AG09319 (cell line): ENCODE measurements around a stretch of chr5.

- RRBS: 1% methylated on average over 21 of the region's 80 CpGs
Measured at GRCh38 chr5:172283953-172285062, 744 bp upstream of the UBTD2 start.

DNA sequence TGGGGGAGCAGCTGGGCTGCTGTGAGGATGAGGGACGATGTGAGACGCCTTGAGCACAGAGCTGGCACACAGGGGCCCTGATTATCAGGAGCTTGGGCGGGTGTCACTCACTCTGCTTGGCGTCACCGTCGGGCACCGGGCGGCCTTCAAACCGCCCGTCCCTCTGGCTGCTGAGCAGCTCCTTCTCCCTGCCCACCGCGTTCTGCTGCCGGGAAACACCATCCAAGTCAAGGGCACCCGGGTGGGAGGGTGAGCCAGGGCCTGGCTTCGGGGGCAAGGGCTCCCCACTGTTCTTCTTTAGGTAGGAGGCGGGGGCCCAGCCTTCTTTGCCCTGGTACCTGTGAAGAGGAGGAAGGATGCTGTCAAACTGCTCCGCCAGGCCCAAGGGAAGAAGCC, 66.7 kb upstream of the UBTD2 start:
- RRBS: 96% methylated on average over 7 of the region's 17 CpGs

DNA sequence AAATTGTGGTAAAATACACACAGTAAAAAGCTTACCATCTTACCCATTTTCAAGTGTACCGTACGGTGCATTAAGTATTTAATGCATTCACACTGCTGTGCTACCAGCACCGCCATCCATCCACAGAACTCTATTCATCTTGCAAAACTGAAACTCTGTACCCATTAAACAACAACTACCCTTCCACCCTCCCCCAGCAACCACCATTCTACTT, 70.1 kb downstream of the SH3PXD2B start:
- RRBS: no CpG with 5 or more reads among the region's 3 CpGs

GRCh38 chr5:172558841-172559514, 82.1 kb upstream of the NEURL1B start:
- RRBS: no CpG with 5 or more reads among the region's 24 CpGs

- RRBS: no CpG with 5 or more reads among the region's 7 CpGs
Measured at GRCh38 chr5:172584728-172585074, 56.4 kb upstream of the NEURL1B start.

DNA sequence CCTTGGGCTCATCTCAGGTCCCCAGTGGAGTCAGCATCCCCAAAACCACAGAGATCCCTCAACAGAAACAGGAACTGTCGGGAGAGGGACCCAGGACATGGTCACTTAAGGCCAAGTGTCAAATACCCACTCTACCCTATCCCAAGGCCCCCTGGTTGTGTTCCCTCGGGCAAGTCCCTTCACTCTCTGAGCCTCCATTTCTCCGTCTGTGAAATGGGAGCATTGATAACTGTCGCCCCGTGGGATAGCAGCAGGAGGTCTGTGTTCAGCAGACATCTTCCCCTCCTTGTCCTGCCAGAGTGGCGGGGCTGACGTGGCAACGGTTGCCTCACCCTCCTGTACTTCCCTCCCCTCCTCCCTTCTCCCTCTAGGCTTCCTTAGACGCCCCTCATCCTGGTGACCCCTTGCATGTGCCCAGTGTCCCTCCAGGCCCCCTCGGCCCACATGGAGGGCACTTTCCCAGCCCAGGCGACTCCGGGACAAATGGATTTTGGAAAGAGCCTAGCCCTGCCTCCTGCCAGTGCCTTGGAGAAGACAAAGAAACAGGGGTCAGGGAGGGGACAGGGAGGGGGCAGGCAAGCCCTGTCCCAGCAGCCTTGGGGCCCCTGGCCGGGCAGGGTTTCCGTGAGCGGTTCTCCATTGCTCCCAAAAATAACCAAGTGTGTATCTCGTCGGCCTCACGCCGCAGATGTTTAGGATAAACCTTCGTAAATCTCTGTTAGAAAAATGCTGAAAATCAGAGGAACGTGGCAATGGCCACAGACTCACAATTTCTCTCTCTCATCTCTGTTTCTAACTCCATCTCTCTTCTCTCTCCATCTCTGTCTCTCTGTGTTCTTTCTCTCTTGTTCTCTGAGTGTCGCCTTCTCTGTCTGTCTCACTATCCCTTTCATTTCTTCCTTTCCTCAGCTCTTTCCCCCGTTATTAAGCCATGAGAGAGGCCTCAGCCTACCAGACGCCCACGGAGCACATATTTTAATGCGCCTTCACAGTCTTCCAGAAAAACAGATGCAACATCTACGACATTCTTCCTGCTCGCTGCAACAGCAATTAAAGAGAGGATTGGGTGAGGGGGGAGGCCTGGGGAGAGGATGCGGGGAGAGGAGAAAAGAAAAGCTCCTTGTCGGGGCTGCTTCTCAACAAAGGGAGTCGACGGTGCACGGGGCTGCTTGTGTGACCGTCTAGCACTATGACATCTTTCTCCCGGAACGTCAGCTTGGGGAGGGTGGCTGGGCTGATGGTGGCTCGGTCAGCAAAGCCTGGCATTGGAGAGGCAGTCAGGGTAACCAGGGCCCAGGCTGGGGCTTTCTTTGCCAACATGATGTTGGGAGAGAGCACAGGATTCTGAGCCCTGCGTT, 38.1 kb upstream of the NEURL1B start:
- RRBS: no CpG with 5 or more reads among the region's 38 CpGs

GRCh38 chr5:172655777-172656312, 14.8 kb downstream of the NEURL1B start:
- RRBS: no CpG with 5 or more reads among the region's 14 CpGs

DNA sequence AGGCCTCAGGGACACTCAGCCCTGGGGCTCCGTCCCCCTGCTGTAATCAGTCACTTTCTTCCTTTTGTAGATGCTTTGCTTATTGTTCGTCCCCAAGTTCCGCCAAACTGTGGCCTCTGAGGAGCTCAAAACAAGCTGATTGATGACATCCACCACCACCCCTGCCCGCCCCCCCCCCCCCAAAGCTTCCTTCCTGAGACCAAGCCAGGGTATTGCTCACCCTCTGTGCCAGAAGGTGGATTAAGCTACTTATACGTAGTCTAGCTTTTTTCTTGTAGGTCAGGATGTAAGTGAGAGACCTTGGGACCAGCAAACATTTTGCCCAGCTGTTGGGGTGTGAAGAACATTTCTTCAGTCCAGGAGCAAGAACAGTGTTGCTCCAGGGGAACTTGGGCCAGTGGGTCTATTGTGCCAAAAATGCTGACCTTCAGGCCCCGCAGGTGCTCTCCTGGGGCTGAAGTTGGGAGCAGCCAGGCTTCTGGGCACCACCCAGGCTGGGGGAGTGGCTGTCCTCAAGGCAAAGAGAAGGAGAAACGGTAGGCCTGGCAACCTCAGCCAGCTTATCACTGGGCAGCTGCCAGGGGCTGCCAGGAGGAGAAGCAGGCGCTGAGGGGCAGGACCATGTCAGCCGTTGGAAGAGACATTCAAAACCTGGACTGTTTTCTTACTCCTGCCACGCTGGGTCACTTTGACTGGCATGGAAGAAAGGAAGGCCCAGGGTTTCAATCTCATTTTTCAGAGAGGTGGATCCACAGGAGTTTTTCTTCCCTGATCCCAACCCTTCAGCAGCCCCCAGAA, 18.0 kb downstream of the NEURL1B start:
- RRBS: no CpG with 5 or more reads among the region's 10 CpGs

DNA sequence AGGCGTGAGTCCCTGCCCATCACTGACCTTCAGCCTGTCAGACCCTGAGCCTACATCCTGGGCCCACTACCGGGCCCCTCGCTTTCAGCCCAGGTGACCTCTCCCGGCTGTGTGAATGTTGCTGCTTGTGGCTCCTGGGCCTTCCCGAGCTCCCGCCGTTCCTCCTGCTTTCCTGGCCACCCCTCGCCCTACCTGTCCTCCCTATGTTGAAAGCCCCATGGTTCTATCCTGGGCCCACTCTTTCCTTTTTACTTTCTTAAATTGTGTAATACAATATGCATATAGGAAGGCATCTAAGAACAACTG, 36.8 kb downstream of the NEURL1B start:
- RRBS: no CpG with 5 or more reads among the region's 8 CpGs

GRCh38 chr5:172699822-172701236, 59.3 kb downstream of the NEURL1B start:
- RRBS: no CpG with 5 or more reads among the region's 27 CpGs

GRCh38 chr5:172721867-172722393, 49.1 kb downstream of the DUSP1 start:
- RRBS: no CpG with 5 or more reads among the region's 11 CpGs

DNA sequence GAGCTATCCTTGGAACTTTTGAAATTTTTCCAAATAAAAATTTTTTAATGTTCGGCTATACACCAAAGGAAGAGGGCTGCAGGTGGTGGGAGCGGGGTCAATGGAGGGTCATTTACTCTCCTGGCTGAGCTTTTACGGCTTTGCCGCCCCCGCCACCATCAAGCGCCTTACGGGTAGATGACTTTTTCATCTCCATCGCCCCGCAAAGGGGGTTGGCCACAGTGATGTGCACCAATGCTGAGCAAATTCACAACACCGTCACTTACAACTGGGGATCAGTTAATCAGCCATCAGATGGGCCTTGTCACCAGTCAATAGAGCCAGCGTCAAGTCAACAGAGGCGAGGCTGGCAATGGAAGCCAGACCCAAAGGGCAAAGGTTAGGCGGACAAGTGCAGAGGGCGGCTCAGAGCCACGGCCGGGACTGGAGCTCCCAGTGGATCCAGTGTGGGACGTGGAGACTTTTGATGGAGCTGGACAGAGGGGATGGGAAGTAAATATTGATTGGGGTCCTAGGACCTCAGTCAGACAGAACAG, 45.8 kb downstream of the DUSP1 start:
- RRBS: no CpG with 5 or more reads among the region's 17 CpGs

DNA sequence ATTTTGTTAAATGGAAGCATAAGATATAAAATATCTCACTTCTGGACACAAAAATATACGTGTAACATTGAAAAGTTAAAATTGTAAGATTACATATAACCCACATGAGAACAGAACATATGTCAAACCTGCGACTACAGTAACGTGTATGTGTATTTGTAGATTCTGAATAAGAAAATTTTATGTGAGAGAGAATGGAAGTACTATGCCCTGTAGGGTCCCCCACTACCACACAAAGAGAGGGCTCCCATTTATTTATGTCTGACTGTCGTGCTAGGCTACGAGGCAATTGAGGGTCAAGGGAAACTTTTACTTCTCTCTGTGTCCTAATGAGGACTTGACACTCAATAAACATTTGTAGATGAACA, 33.5 kb downstream of the DUSP1 start:
- RRBS: no CpG with 5 or more reads among the region's 5 CpGs

- RRBS: 14% methylated on average over 5 of the region's 15 CpGs
Measured at GRCh38 chr5:172854251-172854885, 20.3 kb downstream of the ERGIC1 start.

GRCh38 chr5:172896810-172897353, 62.3 kb upstream of the RPL26L1 start:
- RRBS: no CpG with 5 or more reads among the region's 11 CpGs

- RRBS: no CpG with 5 or more reads among the region's 15 CpGs
Measured at GRCh38 chr5:172918306-172918743, 40.9 kb upstream of the RPL26L1 start.

DNA sequence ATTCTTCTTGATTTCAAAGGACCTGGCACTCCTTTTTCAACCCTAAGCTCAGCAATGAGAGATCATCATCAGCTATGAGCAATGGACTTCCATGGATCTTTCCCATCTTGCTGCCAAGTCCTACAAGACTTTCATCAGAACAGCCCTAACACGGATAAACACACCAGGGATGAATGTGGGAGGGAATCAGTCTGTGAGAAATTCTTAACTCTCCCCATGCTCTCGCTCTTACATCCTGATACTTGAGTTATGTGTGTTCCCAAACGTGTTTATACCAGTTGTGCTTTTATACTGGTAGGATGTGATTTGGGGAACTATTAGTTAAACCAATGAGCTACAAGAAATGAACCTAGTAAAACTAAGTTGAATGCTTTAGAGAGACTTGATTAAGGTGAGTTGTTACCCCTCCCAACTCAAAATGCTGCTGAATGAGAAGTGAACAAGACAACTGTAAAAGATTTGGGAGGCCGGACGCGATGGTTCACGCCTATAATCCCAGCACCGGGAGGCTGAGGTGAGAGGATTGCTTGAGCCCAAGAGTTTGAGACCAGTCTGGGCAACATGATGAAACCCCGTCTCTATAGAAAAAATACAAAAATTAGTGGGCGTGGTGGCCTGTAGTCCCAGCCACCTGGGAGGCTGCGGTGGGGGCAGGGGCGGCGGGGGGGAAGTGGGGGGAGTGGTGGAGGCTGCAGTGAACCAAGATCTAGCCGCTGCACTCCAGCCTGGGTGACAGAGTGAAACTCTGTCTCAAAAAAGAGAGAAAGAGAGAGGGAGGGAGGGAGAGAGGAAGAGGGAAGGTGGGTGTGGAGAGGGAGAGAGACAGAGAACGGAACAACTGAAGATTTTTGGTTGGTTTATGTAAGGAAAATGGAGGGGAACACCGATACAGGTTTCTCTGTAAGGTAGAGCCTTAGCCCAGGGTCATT, 5.1 kb upstream of the RPL26L1 start:
- RRBS: no CpG with 5 or more reads among the region's 16 CpGs

DNA sequence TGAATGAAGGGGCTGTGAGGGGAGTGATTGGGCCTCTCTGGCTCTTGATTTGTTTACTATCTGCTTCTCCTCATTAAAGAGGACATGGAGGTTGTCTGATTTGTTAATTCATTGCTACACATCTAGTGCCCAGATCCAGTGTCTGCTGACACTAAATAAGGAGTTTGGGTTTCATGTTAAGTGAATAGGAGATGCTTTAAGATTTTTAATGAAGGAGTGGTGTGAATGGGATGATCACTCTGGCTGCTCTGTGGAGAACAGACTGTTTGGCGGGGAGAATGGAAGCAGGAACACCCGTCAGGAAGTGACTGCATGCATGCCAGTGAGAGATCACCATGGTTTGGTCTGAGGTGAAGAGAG, 19.7 kb downstream of the ATP6V0E1 start:
- RRBS: no CpG with 5 or more reads among the region's 2 CpGs

DNA sequence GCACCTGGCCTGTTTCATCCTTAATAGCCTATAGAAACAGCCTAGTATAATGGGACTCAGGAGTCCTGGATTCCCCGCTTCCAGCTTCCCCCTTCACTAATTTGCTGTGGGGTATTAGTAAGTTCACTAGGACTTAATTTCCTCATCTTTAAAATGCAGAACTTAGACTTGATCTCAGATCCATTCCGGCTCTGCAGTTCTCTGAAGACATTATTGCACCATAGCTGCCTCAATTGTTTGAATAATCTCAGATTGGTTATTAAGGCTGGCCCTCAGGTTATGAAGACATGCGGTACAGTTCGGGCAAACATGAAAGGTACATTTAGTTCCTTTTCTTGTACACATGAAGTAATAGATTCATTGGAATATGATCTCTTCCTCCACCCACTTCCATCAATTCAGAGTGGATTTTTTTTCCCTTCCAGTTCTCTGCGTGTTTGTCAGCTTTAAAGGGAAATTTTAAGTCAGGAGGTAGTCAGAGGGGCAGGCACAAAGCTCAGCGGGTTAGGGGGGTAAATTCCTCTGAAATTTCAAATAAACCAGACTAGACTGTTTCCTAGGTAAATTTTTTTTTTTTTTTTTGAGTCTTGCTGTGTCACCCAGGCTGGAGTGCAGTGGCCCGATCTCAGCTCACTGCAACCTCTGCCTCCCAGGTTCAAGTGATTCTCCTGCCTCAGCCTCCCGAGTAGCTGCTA, 28.1 kb downstream of the ATP6V0E1 start:
- RRBS: no CpG with 5 or more reads among the region's 8 CpGs

DNA sequence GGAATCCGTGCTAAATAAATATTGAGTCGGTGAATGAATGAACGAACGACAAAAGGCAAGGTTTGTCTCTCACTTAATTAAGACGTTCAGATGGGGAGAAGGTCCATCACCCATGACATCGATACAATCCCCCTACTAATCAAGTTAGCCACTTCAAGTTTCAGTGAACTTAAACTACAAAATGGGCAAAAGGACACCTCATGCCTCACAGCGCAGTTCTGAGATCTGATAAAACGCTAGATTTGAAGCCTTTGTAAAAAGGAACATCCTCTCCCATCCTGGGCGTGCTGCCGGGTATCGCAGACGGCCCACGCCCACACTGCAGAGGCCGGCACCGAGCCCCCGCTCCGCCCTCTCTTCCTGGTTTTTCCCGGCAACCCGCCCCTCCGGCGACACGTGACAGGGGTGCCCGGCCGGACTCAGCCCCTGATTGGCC, 304 bp upstream of the CREBRF start:
- RRBS: 0% methylated on average over 4 of the region's 24 CpGs